Daoy (cell line): ENCODE measurements around the genes TAS2R16, SLC13A1, WASL and PAX4.

GRCh38 chr7:122995543-122996090 is at the start of gene TAS2R16:
Gene TAS2R16 (minus strand): TSS chr7:122995700.
- RAMPAGE, long total RNA = no peak

DNA sequence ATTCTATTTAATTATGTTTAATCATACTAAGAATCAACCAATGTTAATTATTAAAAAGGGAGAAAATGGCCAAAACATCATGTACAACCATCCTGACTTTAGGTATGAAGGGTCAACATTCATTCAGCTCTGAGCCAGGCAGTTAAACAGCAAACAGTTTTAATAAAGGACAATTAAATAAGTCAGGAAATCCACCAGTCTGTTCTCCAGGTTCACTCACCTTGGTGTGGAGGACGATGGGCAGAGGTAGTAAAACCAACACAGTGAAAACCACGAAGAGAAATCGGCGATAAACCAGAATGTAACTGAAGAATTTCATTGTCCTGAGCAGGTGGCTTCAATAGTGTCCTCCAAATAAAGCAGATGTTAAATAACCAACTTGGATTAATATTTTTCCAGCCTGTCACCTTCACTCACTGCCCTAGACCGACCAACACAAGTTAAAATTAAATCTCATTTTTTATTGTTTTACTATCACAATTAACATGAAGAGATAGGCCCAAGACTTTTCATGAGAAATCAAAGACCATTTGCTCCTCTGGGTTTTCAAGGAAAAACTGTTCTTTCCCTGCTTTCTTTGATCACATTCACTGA is at the start of gene SLC13A1:
SLC13A1 (minus strand) TSS at position 342 of the 594 bp plus-strand sequence.
- RAMPAGE, long total RNA = no peak

GRCh38 chr7:123431307-123431598 is 103.1 kb downstream of the IQUB start:
- RAMPAGE, long total RNA = no peak

GRCh38 chr7:123748047-123748284 is 837 bp downstream of the WASL start:
- RAMPAGE, long total RNA = no peak

DNA sequence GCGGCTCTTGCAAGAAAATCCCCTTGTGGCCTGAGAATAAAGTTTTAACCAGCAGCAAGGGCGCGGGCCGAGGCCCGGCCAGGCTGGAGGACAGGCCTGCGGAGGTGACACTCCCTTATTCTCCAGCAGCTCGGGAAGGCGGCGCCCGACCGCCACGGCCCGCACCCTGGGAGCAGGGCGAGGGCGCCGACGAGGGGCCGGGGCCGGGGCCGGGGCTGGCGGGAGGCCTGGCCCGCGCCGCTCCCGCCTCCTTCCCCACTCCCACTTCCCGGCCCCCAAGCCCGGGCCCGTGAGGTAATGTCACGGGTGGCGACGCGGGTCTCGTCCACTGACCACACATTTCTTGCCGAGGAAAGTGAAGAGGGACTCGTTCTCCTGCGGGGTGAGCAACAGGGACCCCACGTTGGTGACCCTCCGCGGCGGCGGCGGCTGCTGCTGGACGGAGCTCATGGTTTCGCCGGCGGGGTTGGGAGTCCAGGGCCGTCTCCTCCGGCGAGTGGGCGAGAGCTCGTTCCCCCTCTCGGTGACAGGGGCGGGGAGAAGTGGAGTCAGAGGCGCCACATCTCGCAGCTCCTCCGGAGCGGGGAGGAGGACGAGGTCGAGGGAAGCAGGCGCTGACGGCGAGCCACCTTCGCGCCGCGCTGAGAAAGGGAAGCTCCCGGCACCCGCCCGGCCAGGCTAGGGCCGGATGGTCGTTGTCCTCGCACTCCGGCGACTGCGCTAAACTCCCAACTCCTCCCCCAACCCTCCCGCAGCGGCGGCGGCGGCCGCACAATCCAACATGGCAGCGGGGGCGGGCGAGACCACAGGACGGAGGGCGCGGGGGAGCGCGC is at the start of gene WASL:
WASL (minus strand) TSS at position 719 of the 833 bp plus-strand sequence.
- RAMPAGE, long total RNA = start-site peak on the minus strand centred at position 743 of the sequence, 114 bp wide, 90 and 36 reads in 2 replicates

GRCh38 chr7:123749118-123749356 is 234 bp upstream of the WASL start:
- RAMPAGE, long total RNA = no peak

DNA sequence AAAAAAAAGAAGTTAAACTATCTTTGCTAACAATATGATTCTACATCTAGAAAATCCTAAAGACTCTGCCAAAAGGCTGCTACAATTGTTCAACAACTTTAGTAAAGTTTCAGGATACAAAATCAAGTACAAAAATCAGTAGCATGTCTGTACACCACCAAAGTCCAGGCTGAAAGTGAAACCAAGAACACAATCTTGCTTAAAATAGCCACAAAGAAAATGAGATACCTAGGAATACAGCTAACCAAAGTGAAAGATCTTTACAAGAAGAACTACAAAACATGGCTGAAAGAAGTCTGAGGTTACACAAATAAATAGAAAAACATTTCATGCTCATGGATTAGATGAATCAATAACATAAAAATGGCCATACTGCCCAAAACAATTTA is 882.4 kb downstream of the GRM8 start:
- RAMPAGE, long total RNA = no peak

DNA sequence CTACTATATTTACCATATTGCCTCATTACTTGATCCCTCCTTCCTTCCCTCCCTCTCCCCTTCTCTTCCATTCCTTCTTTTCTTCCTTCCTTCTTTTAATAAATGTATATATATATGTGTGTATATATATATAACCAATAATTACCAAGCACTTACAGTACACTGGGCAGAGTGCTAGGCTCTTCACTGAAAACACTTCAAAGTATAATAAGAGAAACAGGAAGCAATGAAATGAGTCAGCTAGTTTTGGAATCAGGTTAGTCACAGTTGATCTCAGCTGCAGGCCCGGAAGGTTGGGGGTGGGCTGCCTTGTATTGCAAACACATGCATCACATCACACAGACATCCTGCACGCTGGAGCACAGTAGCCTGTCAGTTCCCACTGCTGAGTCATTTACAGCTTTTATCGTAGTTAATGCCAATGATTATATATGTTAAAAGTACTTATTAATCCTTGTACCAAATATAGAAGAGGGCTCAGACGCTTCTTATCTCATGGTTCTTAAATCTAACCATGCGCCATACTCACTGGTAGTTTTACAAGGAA is 551.7 kb downstream of the GRM8 start:
- RAMPAGE, long total RNA = no peak

- RAMPAGE, long total RNA = no peak
These were observed 45.2 kb downstream of the ZNF800 start for GRCh38 chr7:127346891-127348113.

- RAMPAGE, long total RNA = no peak
These were observed 12.4 kb downstream of the ZNF800 start for GRCh38 chr7:127380023-127380573.

DNA sequence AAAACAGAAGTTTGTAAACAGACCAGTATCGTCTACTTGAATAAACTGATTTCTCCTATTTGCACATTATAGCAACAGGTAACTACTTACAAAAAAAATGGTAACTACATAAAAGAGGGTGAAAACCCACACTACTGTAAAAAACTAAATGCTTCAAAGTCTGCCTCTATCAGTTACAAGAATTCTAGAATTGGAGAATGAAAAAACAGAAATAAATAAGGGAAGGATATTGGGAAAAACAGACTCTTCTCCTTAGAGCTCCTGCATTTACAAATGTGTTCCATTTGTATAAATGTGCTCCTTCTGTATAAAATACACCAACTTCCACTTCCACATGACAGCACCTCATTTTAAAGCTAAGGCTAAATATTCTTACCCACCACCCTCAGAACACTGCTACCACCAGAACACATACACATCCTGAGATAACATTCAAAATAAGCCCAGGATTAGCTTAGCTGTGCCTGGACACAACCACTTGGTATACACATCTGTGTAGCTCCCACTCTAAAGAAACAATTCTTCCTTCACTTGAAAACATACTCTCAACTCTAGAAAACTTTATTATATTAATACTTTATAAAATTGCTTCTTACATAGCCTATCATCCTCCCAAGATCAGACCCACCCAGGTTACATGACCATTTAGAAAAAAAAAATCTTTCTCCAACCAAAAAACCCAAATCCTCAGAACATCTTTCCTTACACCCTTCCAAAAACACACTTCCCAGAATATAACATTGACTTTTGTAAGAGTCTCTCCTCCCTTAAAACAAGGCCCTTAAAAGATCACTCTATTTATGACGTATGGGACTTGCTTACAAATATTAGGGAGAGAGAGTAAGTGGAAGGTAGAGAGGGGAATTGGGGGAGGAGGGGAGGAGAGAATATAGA is 3.9 kb downstream of the ZNF800 start:
- RAMPAGE, long total RNA = no peak

GRCh38 chr7:127391289-127392468 is 829 bp downstream of the ZNF800 start:
- RAMPAGE, long total RNA = no peak

DNA sequence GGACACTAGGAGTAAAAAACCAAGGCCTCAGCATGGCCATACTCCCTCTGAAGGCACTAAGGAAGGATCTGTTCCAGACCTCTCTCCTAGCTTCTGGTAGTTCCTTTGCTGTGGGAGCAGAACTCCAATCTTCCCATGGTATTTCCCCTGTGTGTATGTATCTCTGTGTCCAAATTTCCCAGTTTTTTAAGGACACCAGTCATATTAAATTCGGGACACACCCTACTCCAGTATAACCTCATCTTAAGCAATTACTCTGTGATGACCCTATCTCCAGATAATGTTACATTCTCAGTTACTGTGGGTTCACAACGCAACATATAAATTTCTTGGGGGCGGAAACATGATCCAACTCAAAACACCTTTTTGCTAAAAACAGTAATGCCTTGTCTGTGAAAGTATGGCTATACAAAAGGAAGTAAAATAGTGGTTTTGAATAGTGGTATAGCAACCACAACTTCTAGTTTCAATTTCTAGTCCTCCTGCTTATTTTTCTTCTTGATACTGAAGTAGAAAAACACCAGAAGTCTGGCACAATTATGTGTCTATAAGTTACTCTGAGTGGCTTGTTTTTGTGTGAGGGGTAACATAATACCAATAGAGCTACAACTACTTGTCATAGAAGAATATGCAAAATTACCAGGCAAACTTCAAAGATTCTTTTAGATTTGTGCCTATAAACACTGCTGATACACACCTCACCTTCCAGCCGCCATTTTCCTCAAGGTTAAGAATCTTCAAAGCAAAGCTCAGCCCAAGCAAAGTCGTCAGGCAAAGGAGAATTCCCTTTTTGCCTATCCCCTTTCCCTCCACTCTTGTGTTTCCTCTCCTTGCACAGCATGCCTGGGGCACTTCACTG is 21.4 kb upstream of the ZNF800 start:
- RAMPAGE, long total RNA = no peak

DNA sequence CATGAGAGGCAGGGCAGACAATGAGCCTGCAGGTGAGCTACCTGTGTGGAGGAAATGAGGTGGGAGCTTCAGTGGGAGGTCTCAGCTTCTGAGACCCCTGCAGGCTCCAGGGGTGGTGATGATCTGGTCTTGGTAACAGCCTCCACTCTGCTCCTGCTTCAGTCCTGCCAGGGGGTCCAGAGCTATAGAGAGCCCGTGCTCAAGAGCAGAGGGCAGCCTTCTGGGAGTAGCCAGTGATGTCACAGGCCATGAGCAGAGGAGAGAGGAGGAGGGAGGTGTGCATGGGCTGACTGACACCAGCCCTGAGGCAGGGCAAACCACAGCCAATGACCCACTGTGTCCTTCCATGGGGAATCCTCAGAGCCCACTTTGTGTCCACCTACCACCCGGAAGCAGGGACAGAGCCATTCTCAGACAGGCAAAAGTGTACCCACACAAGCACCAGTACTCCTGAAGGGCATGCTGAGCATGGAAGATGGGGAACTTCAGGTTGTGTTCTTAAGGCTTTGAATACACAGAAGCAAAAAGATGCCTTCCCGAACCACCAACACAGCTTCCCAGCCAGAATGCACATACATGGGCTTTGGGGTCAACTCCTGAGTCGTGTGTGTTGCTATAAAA is at the start of gene PAX4:
PAX4 (minus strand) TSS at position 222 of the 621 bp plus-strand sequence.
- RAMPAGE, long total RNA = no peak

DNA sequence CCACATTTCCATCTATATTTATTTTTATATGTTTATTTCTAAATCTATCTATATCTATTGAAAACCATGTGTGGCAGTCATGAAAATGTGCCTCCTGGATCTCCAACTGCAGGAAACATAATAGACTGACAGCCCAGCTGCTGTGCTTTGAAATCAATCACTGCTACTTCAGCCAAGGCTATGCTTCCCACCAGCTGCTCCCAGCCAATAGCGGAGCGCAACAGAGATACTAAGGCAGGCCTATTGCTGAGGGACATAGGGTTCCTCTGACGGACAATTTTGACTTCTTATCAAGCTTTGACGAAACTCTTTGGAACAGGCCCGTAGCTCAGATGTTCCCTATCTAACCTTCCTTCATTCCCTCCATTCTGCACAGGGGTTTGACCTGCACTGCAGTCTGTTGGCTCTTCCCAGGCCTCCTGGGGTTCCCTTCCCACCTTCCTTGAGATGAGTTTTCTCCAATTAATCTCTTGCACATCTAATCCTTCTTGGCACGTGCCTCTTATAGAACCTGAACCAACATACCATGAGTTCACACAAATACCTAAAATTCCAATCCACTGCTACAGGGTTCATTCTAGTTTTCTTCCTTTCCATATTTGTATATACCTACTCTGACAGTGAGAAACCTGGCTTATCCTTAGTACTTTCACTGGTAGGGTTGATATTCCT is 146.8 kb downstream of the LRRC4 start:
- RAMPAGE, long total RNA = no peak

- RAMPAGE, long total RNA = no peak
These were observed 132.0 kb downstream of the LRRC4 start for GRCh38 chr7:127899081-127899805.

DNA sequence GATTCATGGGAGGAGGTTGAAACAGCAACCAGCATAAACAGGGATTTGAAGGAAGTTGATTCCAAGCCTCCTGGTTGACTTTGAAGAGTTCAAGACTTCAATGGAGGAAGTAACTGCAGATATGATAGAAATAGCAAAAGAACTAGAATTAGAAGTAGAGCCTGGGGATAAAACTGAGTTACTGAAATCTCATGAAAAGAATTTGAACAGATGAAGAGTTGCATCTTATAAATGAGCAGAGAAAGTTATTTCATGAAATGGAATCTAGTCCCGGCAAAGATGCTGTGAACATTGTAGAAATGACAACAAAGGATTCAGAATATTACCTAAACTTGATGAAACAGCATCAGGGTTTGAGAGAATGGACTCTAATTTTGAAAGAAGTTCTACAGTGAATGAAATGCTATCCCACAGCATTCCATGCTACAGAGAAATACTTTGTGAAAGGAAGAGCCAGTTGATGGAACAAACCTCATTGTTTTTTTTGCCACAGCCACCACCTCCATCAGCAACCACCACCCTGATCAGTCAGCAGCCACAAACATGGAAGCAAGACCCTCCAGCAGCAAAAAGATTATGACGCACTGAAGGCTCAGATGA is 98.9 kb downstream of the LRRC4 start:
- RAMPAGE, long total RNA = no peak

GRCh38 chr7:127995917-127996364 is 35.3 kb downstream of the LRRC4 start:
- RAMPAGE, long total RNA = no peak

GRCh38 chr7:128028251-128028773 is 2.9 kb downstream of the LRRC4 start:
- RAMPAGE, long total RNA = no peak

- RAMPAGE, long total RNA = no peak
These were observed 25.0 kb upstream of the LRRC4 start for GRCh38 chr7:128056036-128056802.